ENCODE results near the gene JAM3.

DNA sequence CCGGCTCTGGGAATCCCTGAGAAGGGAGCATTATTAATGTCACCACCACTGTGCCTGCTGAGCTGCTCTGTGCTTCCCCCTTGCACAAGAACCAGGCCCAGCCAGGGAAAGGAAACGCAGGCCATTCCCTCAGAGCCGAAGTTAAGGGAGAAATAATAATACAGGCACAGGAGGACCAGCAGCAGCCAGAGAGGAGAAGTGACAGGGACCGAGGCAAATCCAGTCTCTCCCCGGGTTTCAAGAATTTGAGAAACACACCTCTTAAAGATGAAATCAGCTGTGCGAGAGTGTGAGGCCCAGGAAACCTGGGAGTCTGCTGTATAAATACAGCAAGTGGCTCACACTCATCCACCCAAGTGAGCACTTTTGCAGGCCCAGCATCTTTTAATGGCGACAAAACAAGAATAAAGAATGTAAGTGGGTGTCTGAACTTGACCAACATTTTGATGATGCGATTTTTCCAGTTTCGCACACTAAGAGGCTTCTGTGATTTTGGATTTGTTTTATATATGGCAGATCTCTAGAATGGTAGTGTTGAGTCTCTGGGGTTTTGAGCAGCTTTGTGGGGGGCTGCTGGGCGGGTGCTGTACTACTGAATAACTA, 539.3 kb downstream of the NTM start:
- PRO-cap: no peak
CAGE:
- cytosol, long polyA minus RNA: no peak
- cytosol, long polyA plus RNA: no peak
- long polyA plus RNA: no peak
- nucleus, long polyA minus RNA: no peak
- nucleus, long polyA plus RNA: no peak

GRCh38 chr11:131938331-131939338, 568.2 kb downstream of the NTM start:
- PRO-cap: no peak
CAGE:
- cytosol, long polyA minus RNA: no peak
- cytosol, long polyA plus RNA: no peak
- long polyA plus RNA: no peak
- nucleus, long polyA minus RNA: no peak
- nucleus, long polyA plus RNA: no peak

DNA sequence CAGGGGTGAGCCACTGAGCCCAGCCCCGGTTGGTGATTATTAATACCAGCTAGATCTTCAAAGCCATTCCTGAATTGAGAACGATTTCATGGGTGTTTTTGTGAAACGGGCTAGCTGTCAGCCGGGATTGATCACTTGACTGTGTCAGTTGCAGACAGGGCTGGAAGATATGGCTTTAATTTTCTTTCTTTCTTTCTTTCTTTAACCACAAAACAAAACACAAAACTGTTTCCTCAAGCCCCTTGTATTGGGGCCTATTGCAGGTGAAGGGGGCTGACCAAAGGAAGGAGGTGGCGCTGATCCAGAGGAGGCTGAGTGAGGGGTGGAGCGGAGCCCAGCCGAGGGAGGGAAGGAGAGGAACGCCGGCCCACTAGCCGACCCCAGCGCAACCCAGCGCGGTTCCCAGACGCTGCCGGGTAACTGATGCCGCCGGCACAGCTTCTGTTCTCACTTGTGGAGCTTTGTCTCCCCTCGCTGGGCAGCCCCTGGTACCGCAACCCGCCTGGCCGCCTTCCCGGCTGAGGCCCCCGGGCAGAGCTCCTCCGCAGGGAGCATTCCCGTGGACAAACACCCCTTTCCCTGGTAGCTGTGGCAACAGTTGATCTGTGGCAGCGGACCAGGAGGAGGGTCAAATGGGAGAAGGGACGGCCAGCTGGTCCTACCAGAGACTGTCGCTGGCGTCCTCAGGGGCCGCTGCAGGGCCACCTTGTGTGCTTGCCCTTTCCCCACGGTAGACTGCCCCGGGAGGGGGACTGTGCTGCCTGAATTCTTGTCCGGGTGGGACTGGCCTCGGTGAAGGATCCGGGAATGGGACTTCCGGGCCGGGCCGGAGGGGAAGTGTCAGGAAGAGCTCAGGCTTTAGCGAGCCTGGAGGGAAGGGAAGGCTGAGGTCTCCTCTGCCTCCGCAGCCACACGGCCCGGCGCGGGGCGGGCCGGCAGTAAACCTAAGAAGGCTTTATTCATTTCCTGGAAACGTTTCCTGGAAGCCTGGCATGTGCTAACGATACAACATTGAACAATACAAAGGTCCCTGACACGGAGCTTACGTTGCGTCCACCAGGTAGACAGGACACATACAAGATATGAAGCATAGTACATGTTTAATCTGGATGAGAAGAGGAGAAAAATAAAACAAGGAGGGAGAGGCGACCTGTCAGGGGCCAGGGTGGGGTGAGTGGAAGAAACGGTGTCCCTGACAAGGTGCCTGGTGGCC, 468.1 kb downstream of the OPCML start:
- PRO-cap: bidirectional peak, plus-strand start at position 861 of the sequence, minus-strand start at position 737 of the sequence; bidirectional peak, plus-strand start at position 916 of the sequence, minus-strand start at position 924 of the sequence
CAGE:
- cytosol, long polyA minus RNA: no peak
- cytosol, long polyA plus RNA: no peak
- long polyA plus RNA: no peak
- nucleus, long polyA minus RNA: no peak
- nucleus, long polyA plus RNA: no peak

DNA sequence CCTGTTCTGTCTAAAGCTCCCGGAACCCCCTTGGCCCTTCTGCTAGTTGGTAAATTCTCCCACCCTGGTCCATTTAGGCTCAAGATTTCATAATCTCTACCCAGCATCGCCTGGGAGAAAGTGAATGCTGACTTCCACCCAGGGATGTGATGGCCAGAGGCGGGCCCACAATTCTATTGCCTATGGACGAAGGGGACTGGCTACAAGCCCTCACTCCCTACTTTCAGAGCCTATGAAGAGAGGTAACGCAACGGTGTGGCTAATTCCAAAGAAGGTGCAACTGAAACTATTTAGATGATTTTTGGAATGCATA, 462.0 kb downstream of the OPCML start:
- PRO-cap: no peak
CAGE:
- cytosol, long polyA minus RNA: no peak
- cytosol, long polyA plus RNA: no peak
- long polyA plus RNA: no peak
- nucleus, long polyA minus RNA: no peak
- nucleus, long polyA plus RNA: no peak

- PRO-cap: no peak
CAGE:
- cytosol, long polyA minus RNA: no peak
- cytosol, long polyA plus RNA: no peak
- long polyA plus RNA: no peak
- nucleus, long polyA minus RNA: no peak
- nucleus, long polyA plus RNA: no peak
Measured at GRCh38 chr11:133928512-133928969, 28.2 kb downstream of the IGSF9B start.

GRCh38 chr11:133964998-133965585, 8.3 kb upstream of the IGSF9B start:
- PRO-cap: no peak
CAGE:
- cytosol, long polyA minus RNA: no peak
- cytosol, long polyA plus RNA: no peak
- long polyA plus RNA: no peak
- nucleus, long polyA minus RNA: no peak
- nucleus, long polyA plus RNA: no peak

- PRO-cap: unidirectional peak, minus-strand start at chr11:134037385
CAGE:
- cytosol, long polyA minus RNA: no peak
- cytosol, long polyA plus RNA: no peak
- long polyA plus RNA: no peak
- nucleus, long polyA minus RNA: no peak
- nucleus, long polyA plus RNA: no peak
Measured at GRCh38 chr11:134036991-134037741, 31.7 kb upstream of the JAM3 start.

GRCh38 chr11:134038734-134039183, 30.1 kb upstream of the JAM3 start:
- PRO-cap: no peak
CAGE:
- cytosol, long polyA minus RNA: no peak
- cytosol, long polyA plus RNA: no peak
- long polyA plus RNA: no peak
- nucleus, long polyA minus RNA: no peak
- nucleus, long polyA plus RNA: no peak

DNA sequence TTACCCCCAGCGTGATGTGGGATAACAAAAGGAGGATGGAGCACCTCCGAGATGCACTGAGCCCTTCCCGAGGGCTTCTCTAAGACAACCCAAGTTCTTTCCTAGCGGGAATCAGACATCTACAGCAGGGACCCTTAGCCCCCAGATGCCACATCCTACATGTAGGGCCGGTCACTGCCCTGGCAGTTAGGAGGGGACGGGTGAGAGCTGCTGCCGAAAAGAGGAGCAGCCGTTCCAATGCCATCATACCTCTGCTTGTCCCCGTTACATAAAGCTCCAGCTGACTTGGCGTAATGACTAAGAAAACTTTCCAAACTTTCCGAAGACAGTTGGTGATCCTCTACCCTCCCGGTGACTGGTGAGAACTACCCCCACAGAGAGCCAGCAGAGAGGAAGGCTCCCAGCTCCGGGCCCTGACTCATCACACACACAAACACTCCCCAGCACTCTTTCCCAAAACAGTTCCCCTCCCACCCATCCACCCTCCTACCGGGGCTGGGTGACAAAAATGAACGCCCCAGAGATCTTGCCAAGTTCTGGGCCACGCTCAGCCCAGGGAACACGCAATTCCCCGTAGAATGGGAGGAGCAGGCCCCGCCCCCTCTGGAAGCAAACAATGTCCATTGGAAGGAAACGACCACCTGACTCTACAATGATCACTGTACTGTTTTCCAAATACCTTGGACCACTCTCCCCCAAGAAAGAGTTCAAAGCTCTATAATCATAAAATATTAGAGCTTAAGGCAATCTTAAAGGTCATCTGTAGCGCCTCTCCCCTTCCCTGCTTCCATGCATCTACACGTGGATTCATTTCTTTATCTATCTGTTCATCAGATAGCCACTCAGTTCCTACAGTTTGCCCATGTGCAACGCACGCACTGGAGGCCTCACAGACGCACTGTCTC, 21.3 kb upstream of the JAM3 start:
- PRO-cap: no peak
CAGE:
- cytosol, long polyA minus RNA: no peak
- cytosol, long polyA plus RNA: no peak
- long polyA plus RNA: no peak
- nucleus, long polyA minus RNA: no peak
- nucleus, long polyA plus RNA: no peak

GRCh38 chr11:134068715-134069339, at the start of gene JAM3:
Gene JAM3, plus strand, starts transcription at chr11:134069072.
- PRO-cap: unidirectional peak, plus-strand start at chr11:134069071; unidirectional peak, plus-strand start at chr11:134069214
CAGE:
- cytosol, long polyA minus RNA: no peak
- cytosol, long polyA plus RNA: start-site peak on the plus strand at chr11:134069054-134069073, 404 and 423 reads in 2 replicates
- long polyA plus RNA: start-site peak on the plus strand at chr11:134069033-134069079, 702 and 575 reads in 2 replicates
- nucleus, long polyA minus RNA: start-site peak on the plus strand at chr11:134069039-134069072, 1,162 reads
- nucleus, long polyA plus RNA: start-site peak on the plus strand at chr11:134069034-134069073, 339 and 300 reads in 2 replicates

DNA sequence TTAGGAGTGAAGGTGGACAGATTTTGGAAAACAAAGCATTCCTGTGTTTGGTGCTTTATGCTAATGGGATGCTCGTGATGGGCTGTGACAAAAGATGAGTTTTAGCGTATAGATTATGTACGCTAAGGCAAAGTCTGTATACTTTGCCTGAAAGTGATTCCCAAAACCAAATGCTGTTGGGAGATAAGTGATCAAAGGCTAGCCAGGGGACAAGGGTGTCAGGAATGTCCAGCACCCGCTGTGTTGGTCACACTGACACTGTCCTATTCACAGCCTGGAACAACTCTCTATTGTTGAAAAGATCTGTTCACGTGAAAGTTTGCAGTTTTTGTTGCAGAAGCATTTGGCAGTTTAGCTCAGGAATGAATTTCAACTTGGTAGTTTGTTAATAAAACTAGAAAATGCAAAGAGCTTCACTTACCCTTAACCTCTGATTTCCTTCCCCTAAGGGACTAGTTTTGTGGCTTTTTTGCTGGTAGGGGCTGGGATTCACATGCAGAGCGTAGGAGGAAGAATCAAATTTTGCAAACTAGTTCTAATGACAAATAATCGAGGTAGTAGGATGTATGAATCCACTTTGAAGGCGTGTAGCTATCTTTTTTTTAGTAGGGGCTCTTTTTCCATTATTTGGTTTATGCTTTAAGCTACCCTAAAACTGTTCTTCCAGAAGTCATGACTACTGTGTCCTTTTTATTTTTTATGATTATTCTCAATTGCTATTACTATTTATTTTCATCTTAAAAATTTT, 1.7 kb downstream of the JAM3 start:
- PRO-cap: no peak
CAGE:
- cytosol, long polyA minus RNA: no peak
- cytosol, long polyA plus RNA: no peak
- long polyA plus RNA: no peak
- nucleus, long polyA minus RNA: no peak
- nucleus, long polyA plus RNA: no peak

GRCh38 chr11:134102402-134103119, 33.7 kb downstream of the JAM3 start:
- PRO-cap: no peak
CAGE:
- cytosol, long polyA minus RNA: no peak
- cytosol, long polyA plus RNA: no peak
- long polyA plus RNA: no peak
- nucleus, long polyA minus RNA: no peak
- nucleus, long polyA plus RNA: no peak

- PRO-cap: bidirectional peak, plus-strand start at chr11:134124921, minus-strand start at chr11:134124856; bidirectional peak, plus-strand start at chr11:134124966, minus-strand start at chr11:134124961; bidirectional peak, plus-strand start at chr11:134125131, minus-strand start at chr11:134125085; bidirectional peak, plus-strand start at chr11:134125248, minus-strand start at chr11:134125239; bidirectional peak, plus-strand start at chr11:134125412, minus-strand start at chr11:134125355; bidirectional peak, plus-strand start at chr11:134125788, minus-strand start at chr11:134125751
CAGE:
- cytosol, long polyA minus RNA: no peak
- cytosol, long polyA plus RNA: no peak
- long polyA plus RNA: no peak
- nucleus, long polyA minus RNA: no peak
- nucleus, long polyA plus RNA: no peak
Measured at GRCh38 chr11:134124669-134126115, 56.3 kb downstream of the JAM3 start.

DNA sequence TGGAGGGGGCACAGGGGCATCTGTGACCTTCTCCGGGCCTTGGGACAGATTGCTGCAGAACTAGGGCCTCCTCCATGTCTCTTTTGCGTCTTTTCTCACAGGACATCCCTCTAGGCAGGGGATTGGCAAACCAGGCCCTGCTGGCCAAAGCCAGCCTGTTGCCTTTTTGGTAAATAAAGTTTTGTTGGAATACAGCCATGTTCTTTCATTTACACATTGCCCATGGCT, 56.6 kb upstream of the B3GAT1 start:
- PRO-cap: no peak
CAGE:
- cytosol, long polyA minus RNA: no peak
- cytosol, long polyA plus RNA: no peak
- long polyA plus RNA: no peak
- nucleus, long polyA minus RNA: no peak
- nucleus, long polyA plus RNA: no peak

DNA sequence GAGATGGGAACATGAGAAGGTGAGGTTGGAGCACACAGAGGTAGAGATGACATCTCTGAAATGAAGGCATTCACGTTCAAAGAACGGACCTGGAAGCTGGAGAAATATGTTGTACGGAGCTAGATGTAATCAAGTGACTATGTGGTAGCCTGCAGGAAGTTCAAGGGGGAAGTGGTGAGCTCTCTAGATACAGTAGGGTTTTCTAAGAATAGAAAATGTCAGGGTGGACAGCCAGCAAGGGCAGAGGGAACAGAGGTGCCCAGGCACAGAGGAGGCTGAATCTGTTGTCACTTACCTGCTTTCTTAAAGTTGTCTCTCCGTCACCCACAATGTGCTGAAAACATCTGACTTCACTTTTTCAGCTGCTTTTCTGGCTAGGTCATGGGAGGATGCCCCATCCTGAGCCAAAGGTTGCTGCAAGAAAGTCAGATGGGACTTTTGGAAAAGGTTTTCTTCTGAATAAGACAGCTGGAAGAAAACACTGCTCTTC, 171.4 kb upstream of the B3GAT1 start:
- PRO-cap: no peak
CAGE:
- cytosol, long polyA minus RNA: no peak
- cytosol, long polyA plus RNA: no peak
- long polyA plus RNA: no peak
- nucleus, long polyA minus RNA: no peak
- nucleus, long polyA plus RNA: no peak

DNA sequence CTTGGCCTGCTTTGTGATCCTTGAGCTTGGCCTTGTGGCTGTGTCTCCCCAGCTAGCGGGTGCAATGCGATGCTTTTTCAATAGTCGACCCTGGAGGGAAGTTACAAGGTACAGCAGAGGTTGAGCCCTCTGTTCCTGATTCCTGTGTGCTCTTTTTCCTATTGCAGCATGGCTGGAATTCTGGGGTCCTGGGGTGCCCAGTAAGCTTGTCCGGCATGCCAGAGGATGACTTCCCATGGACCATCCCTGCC, 225.6 kb upstream of the B3GAT1 start:
- PRO-cap: no peak
CAGE:
- cytosol, long polyA minus RNA: no peak
- cytosol, long polyA plus RNA: no peak
- long polyA plus RNA: no peak
- nucleus, long polyA minus RNA: no peak
- nucleus, long polyA plus RNA: no peak

DNA sequence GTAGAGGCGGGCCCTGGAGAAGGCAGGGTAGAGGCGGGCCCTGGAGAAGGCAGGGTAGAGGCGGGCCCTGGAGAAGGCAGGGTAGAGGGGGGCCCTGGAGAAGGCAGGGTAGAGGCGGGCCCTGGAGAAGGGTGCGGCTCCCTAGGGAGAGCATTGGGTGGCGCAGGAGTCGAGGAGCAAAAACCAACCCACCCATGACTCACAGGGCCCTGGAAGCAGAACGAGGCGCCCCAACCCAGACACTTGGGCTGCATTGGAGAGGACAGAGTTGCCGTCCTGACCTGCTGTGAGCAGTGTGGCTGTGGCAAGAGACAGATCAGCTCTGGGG, 227.9 kb upstream of the B3GAT1 start:
- PRO-cap: no peak
CAGE:
- cytosol, long polyA minus RNA: no peak
- cytosol, long polyA plus RNA: no peak
- long polyA plus RNA: no peak
- nucleus, long polyA minus RNA: no peak
- nucleus, long polyA plus RNA: no peak